Peripheral blood mononuclear cell (primary cell): ENCODE measurements around a stretch of chr5.

- PRO-cap, 8 experiments, result peak in 3 of 8 experiments; most common plus-strand start chr5:139316463 (in 3)
Measured at GRCh38 chr5:139316289-139316737, 22.8 kb downstream of the MATR3 start.

- PRO-cap, 8 experiments, result peak in 3 of 8 experiments; most common plus-strand start chr5:139332288 (in 3)
Measured at GRCh38 chr5:139331921-139332347, 9.7 kb upstream of the PAIP2 start.

- PRO-cap, 8 experiments, result no peak in any of the 8 experiments
Measured at GRCh38 chr5:139363802-139364328, 19.2 kb downstream of the SLC23A1 start.

DNA sequence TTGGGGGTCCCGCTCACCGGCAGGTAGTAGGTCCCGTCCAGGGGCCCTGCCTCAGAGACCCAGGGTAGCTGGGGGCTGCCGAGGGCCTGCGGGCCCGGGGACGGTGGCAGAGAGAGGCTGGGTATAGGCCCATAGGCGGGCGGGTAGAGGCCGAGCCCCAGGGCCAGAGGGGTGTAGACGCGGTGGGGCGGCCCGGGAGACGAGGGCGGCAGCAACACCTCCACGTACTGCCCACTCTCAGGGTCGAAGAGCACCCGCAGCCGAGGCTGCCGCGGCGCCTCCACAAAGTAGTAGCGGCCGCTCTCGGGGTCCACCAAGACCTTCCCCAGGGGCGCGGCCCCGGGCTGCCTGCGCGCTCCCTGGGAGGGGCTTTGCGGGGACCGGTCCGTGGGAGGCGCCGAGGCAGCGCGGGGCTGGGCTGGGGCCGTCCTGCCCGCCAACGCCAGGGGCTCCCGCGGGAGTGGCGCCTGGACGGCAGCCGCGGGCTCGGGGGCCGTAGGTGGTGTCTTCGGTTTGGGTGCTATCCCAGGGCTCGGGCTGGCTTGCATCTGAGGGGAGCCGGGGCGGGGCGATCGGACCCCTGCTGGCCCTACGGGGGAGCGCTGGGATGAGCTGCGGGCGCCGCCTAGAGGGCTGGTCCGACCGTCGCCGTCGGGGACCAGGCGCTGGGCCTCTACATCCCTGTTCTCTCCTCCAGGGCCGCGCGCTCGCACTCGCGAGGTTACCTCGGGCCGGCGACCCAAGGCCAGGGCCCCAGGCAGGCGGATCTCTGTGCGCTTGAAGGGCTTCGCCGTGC, 2.6 kb downstream of the PROB1 start:
- PRO-cap, 8 experiments, result peak in 4 of 8 experiments; most common plus-strand start position 684 of the sequence (in 4); most common minus-strand start position 507 of the sequence (in 2)

DNA sequence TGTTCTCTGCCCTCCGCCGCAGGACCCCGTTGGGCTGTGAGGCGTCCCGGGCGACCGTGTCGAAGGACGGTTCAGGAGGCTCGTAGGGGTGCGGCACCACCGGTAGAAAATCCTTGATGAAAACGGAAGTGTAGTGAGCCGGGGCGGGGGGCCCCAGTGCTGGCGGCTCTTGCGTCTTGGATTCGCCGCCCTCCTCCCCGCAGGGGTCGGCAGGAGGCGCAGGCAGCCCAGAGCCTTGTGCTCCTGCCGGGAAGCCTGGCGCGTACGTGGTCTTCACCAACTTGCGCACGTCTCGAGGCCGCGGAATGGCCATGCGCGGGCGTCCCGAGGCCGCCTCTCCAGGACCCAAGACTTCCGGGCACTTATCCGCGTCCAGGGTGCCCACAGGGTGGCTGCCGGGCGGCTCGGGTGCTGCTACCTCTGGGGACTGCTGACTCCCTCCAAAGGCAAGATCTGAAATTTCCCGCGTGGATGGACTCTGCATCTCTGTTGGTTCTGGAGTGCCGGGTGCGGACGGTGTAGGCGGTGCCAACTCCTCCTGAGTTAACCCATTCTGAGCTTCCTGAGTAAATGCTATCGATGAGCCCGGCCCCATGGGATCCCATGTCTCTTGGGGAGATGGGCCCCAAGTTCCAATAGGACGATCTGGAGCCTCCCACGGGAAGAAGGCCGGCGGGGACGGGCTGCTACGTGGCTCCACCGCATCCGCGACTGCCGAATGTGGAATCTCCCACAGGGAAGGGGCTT, 1.8 kb downstream of the PROB1 start:
- PRO-cap, 8 experiments, result peak in 5 of 8 experiments; most common plus-strand start position 365 of the sequence (in 2); most common minus-strand start position 38 of the sequence (in 2)

DNA sequence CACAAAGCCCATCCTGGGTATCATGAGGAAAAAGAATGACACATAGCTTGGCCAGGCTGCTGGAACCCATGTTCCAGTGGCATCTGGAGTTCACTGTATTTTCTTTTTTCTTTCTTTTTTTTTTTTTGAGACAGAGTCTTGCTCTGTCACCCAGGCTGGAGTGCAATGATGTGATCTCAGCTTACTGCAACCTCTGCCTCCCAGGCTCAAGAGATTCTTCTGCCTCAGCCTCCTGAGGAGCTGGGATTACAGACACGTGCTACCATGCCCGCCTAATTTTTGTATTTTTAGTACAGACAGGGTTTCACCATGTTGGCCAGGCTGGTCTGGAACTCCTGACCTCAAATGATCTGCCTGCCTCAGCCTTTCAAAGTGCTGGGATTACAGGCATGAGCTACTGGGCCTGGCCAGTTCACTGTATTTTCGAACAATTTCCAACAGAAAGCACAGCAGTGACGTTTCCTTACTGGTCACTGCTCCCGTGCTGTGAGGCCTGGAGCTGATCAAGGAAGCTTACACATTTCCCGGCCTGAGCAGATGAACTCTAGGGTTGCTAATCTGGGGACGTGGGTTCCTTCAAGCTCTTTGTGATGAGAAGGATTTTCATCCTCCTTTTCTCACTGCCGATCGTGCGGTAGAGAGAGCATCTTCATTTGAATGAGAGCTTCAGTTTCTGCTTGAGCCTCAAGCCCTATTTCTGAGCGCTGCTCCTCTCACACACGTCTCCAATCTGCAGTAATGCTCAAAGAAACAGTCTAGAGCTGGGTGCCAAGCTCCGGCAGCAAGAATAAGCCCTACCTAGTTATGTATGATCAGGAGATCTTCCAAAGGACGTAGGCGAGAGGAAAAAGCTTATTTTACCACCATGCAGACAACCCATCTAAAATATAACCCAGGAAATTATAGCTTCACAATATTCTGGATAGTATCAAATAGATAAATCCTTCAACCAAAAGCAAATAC, 7.1 kb upstream of the SPATA24 start:
- PRO-cap, 8 experiments, result no peak in any of the 8 experiments

- PRO-cap, 8 experiments, result no peak in any of the 8 experiments
Measured at GRCh38 chr5:139415348-139415928, 11.5 kb upstream of the SPATA24 start.

- PRO-cap, 8 experiments, result no peak in any of the 8 experiments
Measured at GRCh38 chr5:139461692-139462168, 813 bp downstream of the ECSCR start.

GRCh38 chr5:139639657-139640570, 8.2 kb upstream of the CXXC5 start:
- PRO-cap, 8 experiments, result no peak in any of the 8 experiments

- PRO-cap, 8 experiments, result no peak in any of the 8 experiments
Measured at GRCh38 chr5:139640604-139641262, 7.4 kb upstream of the CXXC5 start.

DNA sequence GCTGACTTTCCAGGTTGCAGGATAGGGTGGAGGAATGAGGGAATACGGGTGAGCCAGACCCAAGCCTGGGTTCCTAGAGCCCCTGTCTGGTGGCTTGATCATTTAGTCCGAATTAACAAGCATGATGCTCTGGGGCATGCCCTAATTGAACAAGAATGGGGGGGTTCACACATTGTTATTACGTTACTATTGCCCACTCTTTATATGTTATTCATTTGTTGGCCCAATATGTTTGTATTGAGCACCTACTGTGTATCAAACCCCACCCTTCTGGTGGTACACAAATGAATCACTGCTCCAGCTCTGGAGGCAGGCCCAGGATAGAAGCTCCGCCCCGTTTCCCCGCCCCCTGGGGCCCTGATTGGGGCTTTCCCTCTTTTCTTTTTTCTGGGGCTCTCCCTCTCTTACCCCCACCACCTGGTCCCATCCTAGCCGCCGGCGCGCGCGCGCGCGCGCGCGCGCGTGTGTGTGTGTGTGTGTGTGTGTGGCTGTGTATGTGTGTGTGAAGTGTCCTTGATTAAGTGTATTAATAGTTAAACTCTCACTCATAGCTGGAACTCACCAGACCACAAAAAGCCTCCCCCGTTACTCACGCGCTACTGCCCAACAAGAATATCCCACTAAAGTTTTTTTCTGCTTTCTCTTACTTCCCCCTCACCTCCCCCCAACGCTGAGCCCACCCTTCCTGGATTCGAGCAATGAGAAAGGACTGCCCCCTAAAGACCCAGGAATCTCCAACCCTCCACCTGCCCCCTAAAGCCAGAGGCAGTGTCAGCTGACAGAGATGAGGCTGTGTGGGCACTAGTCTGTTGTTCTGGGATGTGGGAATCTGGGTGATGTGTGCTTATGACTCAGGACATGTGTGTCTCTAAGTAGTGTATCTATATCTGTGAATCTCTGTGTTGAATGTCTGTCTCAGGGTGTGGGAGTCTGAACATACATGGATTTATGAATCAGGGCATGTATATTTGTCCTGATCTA, 3.9 kb downstream of the CXXC5 start:
- PRO-cap, 8 experiments, result peak in 2 of 8 experiments; most common plus-strand start position 807 of the sequence (in 1)

DNA sequence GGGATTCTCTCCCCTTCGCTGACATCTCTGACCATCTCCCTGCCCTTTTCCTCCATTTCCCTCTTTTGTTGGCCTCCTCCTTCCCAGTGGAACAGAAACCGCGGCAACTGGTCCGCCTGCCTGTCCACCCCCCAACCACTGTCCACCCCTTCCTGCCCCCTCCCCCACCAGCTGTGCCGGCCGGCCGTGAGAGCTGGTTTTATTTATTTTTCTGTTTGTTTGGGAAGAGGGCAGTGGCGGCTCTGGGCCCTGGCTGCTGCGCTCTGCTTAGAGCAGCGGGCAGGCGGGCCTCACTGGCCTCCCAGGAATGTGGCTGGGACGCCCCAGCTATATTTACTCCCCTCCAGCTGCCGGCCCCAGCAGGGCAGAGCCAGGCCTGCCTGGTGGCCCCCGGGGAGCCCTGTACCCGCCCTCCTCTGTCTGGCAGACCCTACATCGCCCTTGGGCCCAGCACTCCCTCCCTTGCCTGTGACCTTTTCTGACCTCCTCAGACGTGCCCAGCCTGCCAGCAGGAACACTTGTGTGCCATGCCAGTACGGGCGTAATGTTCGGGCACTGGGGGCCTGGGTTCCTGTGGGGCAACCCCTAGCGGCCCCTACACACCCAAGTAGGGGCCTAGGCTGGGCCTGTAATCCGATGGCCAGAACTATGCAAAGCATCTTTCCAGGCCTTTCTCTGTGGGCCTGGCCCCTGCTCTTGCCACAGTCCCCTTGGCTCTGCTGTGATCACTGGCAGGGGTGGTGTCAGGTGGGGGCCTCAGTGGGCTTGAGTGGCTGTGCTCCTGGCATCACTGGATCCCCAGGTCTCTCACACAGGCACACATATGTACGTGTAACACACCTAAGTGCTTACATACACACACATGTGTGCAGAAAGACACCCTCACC, 7.7 kb downstream of the CXXC5 start:
- PRO-cap, 8 experiments, result no peak in any of the 8 experiments

DNA sequence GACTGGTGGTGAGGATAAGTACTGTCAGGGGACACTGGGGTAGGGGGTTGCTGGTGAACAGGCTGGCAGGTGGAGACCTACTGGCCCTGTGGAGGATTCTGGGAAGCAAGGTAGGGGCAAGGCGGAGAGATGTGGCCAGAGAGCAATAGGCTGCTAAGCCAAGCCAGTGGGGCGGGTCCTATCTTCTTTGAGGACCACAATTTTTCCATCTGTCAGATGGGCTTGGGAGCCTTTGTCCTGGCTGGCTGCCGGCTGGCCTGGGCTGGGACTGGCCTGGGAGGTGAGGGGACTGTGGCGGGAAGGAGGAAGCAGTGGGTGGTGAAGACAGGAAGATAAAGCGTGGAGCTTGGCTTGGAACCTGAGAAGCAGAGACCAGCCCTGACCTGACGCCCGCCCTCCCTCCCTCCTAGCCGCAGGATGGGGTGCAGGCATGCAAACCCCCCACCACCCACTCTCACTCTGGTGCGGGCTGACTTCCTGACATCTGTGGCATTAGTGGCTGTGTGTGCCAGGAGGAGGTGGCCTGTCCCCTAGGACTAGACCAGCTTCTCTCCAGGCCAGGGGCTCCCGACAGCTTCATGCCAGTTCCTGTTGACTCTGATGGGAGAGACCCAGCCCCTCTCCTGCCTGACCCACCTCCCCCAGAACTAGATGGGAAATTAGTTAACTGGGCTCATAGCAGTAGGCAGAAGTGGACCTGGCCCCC, 9.5 kb downstream of the CXXC5 start:
- PRO-cap, 8 experiments, result no peak in any of the 8 experiments

- PRO-cap, 8 experiments, result peak in 1 of 8 experiments; most common plus-strand start chr5:139659635 (in 1)
Measured at GRCh38 chr5:139658875-139659676, 10.9 kb downstream of the CXXC5 start.

DNA sequence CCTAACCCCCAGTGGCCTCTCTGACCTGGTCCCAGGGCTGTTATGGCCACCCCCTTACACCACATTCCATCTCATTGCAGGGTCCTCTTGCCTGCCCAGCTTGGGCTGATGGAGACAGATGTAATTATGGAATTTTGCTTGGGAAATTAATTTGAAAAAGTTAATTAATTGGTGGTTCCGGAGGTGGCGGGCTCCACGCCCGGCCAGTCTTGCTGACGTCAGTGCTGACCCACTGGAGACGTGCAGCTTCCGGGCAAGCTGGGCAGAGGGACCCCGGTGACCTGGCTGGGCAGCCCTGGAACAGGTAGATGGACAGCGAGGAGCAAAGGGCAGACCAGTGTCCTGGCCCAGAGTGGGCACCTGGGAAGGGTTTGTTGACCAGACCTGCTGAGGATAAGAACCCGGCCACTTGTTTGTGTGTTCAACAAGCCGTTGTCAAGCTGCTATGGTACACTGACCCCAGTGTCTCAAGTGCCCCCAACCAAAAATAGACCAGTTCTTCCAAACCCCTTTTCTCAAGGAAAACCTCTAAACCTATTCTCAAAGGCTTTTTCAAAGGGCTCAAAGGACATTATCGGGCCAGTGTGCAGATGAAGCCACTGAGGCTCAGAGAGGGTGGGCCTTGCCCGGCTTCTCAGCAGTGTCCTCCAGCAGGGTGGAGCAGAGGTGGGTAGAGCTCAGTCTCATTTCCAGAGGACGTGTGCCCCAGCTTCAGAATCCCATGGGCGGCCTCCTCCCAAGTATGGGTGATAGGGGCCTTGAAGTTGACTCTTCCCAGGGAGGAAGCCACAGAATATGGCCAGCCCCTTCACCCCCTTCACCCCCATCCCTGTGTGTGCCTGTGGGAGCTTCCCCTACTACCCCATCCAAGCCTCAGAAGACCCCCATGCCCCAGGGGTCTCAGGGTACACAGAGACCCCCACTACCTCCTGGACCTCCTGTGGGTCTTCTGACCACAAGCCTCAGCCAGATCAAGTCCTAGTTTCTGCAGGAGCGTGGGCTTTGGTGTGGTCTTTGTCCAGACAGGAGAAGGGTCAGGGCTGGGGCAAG, 17.7 kb downstream of the CXXC5 start:
- PRO-cap, 8 experiments, result peak in 1 of 8 experiments; most common plus-strand start position 606 of the sequence (in 1)

- PRO-cap, 8 experiments, result peak in 1 of 8 experiments; most common minus-strand start chr5:139712002 (in 1)
Measured at GRCh38 chr5:139711864-139712237, 63.7 kb downstream of the CXXC5 start.

GRCh38 chr5:139740349-139740765, 55.3 kb upstream of the PSD2 start:
- PRO-cap, 8 experiments, result no peak in any of the 8 experiments

- PRO-cap, 8 experiments, result peak in 3 of 8 experiments; most common plus-strand start chr5:139764446 (in 1); most common minus-strand start chr5:139764290 (in 3)
Measured at GRCh38 chr5:139764130-139764731, 31.4 kb upstream of the PSD2 start.

DNA sequence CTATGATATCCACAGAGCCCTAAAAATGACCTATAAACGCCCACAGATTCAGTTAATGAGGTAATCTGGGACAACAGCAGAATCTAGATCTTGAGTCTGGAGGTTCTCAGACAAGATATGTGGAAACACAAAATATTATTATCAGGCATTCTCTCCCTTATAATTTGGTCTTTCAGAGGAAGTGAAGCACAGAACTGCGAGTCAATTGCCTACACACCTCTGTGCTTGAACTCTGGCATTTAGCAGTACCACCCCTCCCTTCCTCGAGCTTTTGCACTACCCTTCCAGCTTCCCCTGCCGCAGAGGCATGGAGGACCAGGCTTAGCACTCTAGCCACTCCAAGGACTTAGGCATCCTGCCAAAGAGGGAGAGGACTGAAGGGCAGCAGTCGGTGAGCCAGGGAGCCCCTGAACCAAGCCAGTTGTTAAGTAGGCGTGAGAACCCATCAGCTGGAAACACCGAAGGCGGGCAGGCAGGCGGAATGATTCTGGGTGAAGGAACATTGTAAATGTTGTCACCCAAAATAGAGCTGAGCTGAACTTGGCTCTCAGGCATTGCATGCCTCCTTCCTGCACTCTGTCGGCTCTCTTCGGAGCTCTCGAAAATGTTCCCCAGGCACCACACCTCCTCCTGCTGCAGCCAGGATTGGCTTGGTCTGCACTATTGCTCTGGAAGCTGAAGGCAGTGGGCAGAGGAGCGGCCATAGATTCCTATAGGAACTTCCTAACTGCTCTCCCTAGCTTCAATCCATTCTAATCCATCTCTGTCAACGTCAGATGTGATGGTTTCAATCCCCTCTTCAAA, 42.8 kb downstream of the NRG2 start:
- PRO-cap, 8 experiments, result no peak in any of the 8 experiments

DNA sequence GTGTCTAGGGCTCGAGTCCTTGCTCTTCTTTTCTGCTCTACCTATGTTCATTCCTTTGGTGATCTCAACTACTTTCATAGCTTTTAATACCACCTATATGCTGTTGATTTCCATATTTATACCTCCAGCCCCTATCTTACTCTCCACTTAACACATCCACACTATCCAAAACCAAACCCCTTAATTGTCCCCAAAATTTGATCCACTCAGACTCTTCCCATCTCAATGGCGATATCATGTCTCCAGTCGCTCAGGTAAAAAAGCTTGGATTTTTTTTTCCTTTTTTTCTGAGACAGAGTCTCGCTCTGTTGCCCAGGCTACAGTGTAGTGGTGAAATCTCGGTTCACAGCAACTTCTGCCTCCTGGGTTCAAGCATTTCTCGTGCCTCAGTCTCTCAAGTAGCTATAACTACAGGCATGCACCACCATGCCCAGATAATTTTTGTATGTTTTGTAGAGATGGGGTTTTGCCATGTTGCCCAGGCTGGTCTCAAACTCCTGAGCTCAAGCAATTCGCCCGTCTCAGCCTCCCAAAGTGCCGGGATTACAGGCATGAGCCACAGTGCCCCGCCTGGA, 29.0 kb downstream of the NRG2 start:
- PRO-cap, 8 experiments, result no peak in any of the 8 experiments